NCI-H460 (cell line): ENCODE measurements around a stretch of chr16.

RAMPAGE:
- cytosol, long total RNA = no peak
- long total RNA = no peak
- nucleus, long total RNA = no peak
These were observed 31.2 kb upstream of the TOX3 start for GRCh38 chr16:52577862-52578741.

RAMPAGE:
- cytosol, long total RNA = no peak
- long total RNA = no peak
- nucleus, long total RNA = no peak
These were observed 9.3 kb downstream of the CHD9NB start for GRCh38 chr16:53043168-53043929.

RAMPAGE:
- cytosol, long total RNA = no peak
- long total RNA = no peak
- nucleus, long total RNA = no peak
These were observed 568 bp downstream of the CHD9 start for GRCh38 chr16:53055086-53056031.

DNA sequence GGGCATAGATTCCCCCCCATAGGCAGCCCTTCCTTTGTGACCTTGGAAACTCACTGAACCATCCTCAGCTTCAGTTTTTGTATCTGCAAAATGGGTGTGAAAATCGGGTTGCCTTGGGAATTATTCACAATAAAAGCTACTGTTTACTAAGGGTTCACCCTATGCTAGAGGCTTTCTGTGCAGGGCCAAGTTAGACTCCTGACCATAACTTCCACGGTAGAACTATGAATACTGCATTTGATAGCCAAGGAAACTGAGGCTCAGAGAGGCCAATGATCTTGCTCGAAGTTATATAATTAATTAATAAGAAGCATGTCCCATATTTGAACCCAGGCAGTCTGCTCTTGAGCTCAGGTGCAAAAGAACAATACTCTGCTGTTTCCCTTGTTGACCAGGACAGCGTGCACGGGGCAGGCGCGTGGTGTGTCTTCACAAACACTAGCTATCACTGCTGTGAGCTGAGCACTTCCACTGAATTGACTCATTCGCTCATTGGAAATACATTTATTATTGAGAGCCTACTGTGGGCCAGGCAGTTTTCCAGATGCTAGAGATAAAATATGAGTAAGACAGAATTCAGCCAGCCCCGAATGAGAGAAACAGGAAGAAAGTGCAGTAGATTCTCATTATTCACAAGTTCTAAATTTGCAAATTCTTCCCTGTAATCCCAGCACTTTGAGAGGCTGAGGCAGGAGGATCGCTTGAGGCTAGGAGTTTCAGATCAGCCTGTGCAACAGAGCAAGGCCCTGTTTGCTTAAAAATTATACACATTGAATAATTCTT lies 1.6 kb downstream of the CHD9 start:
RAMPAGE:
- cytosol, long total RNA = no peak
- long total RNA = no peak
- nucleus, long total RNA = no peak

GRCh38 chr16:53129838-53130835 lies 75.3 kb downstream of the CHD9 start:
RAMPAGE:
- cytosol, long total RNA = no peak
- long total RNA = no peak
- nucleus, long total RNA = no peak

DNA sequence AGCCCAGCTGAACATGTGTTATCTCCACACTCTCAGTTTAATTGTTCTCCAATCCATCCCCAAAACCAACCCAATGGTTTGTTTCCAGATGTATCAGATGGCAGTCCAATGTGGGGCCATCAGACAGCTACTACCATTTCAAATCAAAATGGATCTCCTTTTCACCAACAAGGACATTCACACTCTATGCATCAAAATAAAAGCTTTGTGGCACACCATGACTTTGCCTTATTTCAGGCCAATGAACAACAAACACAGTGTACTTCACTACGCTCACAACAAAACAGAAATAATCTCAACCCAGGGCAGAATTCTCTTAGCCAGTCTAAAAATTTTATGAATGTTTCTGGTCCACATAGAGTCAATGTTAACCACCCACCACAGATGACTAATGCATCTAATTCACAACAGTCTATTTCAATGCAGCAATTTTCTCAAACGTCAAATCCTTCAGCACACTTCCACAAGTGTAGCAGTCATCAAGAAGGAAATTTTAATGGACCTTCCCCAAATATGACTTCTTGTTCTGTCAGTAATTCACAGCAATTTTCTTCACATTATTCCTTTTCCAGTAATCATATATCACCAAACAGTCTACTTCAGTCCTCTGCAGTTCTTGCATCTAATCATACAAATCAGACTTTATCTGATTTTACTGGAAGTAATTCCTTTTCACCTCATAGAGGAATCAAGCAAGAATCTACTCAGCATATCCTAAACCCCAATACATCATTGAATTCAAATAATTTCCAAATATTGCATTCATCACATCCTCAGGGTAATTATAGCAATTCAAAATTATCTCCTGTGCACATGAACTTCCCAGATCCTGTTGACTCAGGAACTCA lies 101.8 kb downstream of the CHD9 start:
RAMPAGE:
- cytosol, long total RNA = no peak
- long total RNA = no peak
- nucleus, long total RNA = no peak

DNA sequence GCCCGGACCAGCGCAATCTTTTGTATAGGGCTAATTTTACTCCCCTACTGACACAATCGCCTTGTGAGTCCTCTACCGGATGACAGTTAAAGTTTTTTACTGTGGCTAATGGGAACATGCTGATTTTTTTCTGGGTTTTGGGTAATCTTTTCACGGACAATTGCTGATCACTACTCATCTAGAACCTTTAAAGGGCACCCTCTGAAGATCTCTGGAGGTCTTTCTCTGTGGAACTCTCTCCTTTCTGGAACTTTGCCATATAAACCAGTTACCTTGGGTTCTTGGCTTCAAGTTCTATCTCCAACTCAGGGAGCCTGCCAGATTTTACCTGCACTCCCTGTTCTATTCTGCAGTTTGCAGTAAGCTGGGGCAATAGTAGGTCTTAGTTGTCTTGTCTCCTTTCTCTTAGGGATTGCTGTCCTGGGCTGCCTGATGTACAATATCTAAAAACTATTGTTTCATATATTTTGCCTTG lies 120.2 kb downstream of the CHD9 start:
RAMPAGE:
- cytosol, long total RNA = no peak
- long total RNA = no peak
- nucleus, long total RNA = no peak

RAMPAGE:
- cytosol, long total RNA = no peak
- long total RNA = start-site peak on the plus strand at chr16:53207953-53208091, 20 and 45 reads in 2 replicates
- nucleus, long total RNA = no peak
These were observed 153.2 kb downstream of the CHD9 start for GRCh38 chr16:53207661-53208753.

DNA sequence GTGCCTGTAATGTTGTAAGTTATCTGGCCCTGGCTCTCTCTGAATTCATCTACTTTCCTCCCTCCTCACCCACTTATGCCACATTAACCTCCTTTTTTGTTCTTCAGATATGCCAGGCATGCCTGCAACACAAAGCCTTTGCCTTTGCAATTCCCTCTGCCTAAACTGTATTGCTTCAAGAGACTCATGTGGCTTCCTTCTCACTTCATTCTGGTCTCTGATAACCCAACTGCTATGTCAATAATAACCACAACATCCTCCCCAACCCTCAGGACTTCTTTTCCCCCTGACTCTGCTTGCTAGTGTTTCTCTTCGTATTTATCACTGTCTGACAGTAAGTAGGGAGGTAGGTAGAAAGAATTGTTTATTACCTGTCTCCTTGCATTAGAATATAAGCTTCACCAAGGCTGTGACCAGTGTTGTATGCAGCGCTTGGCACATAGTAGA lies 22.3 kb downstream of the RBL2 start:
RAMPAGE:
- cytosol, long total RNA = no peak
- long total RNA = no peak
- nucleus, long total RNA = no peak

DNA sequence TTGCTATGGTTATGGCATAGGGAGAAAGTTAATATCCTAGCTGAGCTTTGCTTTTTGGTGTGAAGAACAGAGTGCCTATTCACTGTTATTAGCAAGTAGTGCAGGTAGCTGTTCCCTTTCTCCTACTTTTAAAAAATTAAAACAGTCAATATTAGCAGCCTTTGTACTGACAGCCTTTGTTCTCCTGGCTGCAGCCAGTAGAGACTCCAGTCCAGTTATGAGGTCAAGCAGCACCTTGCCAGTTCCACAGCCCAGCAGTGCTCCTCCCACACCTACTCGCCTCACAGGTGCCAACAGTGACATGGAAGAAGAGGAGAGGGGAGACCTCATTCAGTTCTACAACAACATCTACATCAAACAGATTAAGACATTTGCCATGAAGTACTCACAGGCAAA lies 22.6 kb downstream of the AKTIP start:
RAMPAGE:
- cytosol, long total RNA = no peak
- long total RNA = no peak
- nucleus, long total RNA = no peak

RAMPAGE:
- cytosol, long total RNA = no peak
- long total RNA = no peak
- nucleus, long total RNA = no peak
These were observed 10.7 kb downstream of the FTO start for GRCh38 chr16:53714439-53715261.

DNA sequence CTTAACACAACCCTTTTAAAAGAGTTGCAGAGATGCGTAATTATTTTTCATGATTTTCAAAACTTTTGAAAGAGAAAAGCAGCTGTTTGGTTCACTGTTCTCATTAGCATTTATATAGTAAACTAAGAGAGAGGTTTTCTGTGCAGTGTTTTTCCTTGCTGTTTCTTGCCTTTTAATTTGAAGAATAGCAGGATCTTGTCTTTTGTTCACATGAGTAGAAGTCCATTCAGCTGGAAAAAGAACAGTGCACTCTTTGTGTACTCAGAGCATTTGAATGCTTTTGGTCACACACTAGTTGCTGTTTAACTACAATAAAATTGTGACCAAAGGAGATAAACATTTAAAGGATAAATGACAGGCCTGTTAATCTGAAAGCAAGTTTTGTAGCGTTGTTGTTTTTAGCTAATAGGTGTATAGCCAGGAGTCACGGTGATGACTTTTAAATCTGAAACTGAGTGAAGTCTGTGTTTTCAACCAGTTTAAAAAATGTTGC lies 52.7 kb downstream of the FTO start:
RAMPAGE:
- cytosol, long total RNA = no peak
- long total RNA = no peak
- nucleus, long total RNA = no peak

DNA sequence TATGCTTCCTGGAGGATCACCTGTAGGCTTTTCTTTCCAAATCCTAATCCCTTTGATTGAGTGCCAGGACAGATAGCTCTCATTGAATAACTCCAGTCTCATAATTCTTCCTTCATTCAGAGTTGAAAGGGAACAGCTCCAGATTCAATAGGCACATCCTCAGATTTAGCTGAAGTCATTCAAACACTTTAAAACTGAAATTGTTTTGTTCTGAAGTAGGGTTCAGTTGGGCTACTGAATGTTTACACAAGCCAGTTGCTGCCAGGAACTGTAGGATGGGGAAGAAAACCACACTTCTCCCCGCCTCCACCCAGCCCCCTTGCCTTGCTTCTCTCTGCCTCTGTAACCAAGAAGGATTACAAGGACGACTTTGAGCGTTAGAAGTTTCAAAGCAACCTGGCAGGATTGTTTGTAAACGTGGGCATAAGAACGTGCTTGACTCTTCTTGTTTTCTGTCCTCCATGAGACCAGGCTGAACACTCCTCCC lies 287.8 kb downstream of the FTO start:
RAMPAGE:
- cytosol, long total RNA = no peak
- long total RNA = no peak
- nucleus, long total RNA = no peak

DNA sequence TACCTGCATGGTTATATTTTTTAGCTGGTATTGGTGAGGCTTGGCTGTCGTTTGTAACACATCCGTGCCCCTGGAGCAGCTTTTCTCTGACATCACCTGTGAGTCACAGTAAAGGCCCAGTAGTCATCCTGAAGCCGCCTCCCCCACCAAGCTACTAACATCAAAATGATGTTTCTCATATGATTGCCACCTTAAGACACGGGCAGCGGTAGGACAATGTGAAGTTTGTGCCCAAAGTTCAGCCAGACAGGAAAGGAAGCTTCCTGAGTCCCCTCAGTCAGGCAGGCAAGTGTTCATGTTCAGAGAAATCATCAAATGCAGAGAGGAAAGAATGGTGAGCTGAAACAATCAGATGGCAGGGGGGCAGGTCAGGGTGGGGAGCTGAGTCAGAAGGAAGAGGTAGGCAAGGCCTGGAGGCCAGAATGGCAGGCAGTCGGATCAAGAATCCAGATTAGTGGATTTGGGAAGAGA lies 209.2 kb downstream of the IRX3 start:
RAMPAGE:
- cytosol, long total RNA = no peak
- long total RNA = no peak
- nucleus, long total RNA = no peak

RAMPAGE:
- cytosol, long total RNA = no peak
- long total RNA = no peak
- nucleus, long total RNA = no peak
These were observed 160.8 kb downstream of the IRX3 start for GRCh38 chr16:54125684-54126203.

DNA sequence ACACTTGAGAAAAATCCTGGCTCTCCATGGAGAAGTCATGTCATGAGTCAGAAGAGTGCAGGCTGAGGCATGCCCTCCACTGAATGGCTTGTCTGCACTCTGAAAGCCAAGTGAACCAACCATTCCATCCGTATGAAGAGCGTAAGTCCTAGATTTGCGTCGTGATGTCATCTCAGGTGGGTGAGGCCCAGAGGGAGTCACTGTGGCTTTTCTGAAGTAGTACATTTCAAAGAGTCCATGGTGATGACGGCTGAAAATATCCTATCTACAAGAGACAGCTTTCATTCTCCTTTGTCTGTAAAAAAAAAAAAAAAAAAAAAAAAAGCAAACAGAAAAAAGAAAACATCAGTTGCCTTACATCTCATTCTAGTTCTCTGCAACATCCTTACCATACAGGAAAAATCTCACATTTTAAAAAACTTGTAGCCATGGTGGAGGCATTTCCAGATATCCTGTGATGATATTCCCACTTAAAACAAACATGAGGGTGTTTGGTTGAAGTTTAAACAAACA lies 83.3 kb upstream of the IRX5 start:
RAMPAGE:
- cytosol, long total RNA = no peak
- long total RNA = no peak
- nucleus, long total RNA = no peak

DNA sequence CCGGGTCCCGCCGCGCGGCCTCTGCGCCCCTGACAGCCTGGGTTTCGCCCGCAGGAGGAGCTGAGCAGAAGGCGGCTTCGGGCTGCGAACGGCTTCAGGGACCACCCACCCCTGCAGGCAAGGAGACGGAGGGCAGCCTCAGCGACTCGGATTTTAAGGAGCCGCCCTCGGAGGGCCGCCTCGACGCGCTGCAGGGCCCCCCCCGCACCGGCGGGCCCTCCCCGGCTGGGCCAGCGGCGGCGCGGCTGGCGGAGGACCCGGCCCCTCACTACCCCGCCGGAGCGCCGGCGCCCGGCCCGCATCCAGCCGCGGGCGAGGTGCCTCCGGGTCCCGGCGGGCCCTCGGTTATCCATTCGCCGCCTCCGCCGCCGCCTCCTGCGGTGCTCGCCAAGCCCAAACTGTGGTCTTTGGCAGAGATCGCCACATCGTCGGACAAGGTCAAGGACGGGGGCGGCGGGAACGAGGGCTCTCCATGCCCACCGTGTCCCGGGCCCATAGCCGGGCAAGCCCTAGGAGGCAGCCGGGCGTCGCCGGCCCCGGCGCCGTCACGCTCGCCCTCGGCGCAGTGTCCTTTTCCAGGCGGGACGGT lies 2.5 kb downstream of the IRX5 start:
RAMPAGE:
- cytosol, long total RNA = no peak
- long total RNA = no peak
- nucleus, long total RNA = no peak

DNA sequence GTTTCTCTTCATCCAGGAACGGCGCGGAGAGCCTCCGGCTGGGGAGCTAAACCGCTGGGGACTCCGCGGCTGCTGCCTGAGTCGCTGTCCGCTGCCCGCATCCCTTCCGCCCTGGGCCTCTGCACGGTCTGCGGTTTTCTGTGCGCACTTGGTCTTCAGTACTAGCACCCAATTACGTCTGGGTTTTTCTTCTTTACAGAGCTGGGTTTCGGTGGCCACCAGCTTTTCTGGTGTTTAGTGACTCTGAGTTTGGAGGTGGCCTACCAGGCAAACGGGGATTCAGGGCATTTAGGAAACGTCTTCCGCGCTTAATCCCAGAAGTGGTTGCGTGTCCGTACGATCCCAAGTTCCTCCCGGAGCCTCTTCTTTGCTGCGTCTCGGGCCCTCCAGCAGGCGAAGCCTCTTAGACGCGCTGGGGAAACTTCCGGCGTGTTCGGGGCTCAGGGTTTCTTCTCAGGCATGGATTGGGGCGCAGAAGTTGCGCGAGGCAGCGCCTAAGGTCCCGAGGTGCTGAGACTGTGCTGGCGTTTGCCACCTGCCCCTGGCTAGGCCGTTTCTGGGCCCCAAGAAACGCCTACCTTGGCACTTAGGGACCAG lies 5.9 kb downstream of the IRX5 start:
RAMPAGE:
- cytosol, long total RNA = no peak
- long total RNA = no peak
- nucleus, long total RNA = no peak

DNA sequence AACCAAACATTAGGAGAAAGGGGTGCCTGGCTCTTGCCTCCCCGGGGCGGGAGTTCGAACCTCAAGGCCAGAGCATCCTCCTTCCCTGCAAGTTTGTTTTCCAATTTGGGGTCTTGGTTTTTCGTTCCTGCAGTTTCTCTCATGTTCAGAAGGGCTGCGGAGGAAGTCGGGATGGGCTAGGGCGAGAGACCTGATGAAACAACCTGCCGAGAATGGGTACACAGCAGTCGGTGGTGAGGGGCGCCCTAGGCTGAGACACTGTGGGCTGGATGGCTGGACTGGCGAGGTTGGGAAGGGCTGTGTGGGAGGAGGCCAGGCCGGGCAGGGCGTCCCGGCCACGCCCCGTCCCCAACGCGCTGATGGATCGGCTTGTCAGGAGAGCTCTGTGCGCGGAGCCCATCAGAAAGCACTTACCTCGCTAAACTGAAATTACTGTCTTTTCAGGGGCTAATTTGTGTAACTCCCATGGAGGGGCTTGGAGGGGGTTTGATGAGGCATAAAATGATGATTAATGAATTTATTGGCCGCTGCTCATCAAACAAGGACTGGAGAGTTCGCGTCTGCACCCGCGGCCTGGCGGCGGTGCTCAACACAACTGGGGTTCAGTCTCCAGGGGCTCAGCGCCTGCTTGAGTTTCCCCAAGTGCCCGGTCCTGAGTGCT lies 8.9 kb downstream of the IRX5 start:
RAMPAGE:
- cytosol, long total RNA = no peak
- long total RNA = no peak
- nucleus, long total RNA = no peak

GRCh38 chr16:55264624-55265403 lies 59.2 kb upstream of the IRX6 start:
RAMPAGE:
- cytosol, long total RNA = no peak
- long total RNA = no peak
- nucleus, long total RNA = no peak